Placental pericyte (primary cell): ENCODE results near the gene TTF2.

DNA sequence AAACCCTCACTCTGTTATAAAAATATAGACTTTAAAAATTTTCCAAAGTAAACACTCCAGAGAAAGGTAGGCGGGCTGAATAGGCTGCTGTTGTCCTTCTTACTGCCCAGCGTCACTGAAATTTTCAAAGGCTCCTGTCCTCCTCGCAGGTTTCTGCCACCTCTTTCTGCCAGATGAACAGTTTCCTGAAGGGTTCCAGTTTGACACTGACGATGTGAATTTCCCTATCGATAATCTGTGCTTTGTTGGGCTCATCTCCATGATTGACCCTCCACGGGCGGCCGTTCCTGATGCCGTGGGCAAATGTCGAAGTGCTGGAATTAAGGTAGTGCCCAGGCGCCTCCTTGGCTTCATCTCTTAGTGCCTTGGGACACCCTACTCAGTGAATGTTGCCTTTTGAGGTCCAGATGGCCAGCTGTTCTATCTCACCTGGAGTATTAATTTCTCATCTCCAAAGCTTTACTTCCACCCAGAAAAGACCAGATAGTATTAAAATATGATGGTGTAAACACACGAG lies 22.0 kb downstream of the ATP1A1 start:
- CAGE, long polyA plus RNA: no peak

DNA sequence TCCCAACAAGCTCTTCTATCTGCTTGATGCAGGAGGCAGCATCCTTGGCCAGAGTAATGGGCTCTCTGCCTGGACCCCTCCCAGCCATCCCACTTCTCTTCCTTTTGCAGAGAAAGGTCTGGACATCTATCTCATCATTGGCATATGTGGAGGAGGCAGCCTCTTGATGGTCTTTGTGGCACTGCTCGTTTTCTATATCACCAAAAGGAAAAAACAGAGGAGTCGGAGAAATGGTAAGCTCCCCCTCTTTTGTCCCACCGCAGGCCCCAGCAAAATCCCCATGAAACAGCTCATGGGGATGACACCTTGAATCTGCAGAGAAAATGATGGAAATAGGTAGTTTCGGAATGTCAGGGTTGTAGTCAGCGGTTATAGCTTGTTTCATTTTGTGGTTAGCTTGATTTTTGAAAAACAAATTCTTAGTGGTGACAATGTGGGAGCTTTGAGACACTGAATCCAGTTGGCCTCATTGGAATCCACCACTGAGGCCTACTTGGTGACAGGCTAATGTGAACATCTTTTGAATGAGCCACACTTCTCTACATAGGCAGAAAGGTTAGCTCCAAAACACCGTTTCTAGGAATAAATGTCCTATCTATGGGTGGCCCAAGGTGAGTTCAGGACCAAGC lies 10.3 kb downstream of the CD2 start:
- CAGE, long polyA plus RNA: no peak

GRCh38 chr1:116808377-116809326 lies 54.4 kb downstream of the CD2 start:
- CAGE, long polyA plus RNA: no peak

DNA sequence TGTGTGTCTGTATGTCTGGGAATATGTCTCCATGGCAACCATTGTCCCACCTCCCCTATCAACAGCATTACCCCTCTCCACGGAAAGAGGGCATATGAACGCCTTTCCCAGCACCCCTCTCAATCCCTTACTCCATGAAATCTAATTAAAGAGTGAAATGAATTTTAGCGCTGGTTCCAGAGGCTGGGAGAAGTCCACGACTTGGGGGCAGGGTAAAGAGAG lies 31.5 kb upstream of the PTGFRN start:
- CAGE, long polyA plus RNA: no peak

DNA sequence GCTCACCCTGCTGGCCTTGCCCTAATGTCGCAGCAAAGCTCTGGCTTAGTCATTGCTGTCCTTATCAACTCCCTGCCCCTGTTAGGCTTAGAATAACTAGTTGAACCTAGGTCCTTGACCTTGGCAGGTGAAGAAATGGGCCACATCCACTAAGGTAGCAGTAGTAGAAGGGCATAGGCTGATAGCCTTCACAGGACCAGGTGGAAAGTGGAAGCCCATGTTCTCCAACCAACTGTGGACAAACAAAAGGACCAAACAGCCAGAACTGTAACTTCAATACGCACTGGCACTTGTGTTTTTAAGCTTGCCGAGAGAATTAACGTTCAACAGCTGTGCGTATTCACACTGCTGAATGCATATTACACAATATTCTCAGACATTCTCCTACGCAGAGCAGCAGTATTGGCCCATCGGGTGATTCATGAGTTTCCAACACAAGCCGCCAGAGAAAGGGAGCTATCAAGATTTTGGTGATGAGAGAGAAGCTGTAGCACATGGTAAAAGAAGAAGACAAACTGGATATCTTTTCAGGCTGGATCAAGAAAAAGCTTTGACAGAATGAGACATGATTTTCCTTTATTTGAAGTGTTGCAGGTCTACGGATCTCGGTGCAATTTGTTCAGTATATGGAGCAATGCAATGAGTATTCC lies 27.6 kb upstream of the PTGFRN start:
- CAGE, long polyA plus RNA: no peak

DNA sequence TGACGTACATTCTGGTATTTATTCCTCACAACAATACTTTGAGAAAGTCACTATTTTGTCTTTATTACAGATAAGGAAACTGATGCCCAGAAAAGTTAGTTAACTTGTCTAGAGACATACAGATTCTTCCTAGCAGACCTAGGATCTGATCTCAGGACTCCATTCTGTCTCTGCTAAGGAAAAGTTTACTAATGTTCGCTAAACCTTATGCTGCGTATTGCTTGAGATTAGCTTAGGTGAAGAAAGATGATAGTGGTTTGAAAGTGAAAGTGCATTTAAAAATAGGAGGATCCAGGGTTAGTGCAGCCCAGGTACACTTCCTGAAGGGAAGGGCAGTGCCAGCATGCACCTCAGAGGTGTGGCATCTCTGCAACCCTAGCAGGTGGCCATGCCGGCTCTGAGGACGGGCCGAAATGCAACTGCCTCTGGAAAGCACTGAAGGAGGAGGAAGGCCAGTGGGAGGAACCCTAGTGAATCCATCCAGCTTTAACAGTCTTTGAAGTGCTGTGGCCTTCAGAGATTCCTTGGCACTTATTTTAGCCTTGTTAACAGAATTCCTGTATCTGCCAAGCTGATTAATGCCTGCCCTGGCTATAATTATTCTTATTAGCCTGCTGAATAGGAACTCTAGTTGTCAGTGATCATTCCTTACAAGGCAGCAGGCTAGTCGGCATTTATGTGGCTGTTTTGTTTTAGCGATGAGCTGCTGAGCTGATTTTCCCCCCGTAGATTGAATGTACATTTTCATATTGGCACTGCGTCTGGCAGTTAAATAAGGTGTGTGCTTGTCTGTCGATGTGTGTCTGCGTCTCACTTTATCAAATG lies 5.4 kb downstream of the PTGFRN start:
- CAGE, long polyA plus RNA: no peak

DNA sequence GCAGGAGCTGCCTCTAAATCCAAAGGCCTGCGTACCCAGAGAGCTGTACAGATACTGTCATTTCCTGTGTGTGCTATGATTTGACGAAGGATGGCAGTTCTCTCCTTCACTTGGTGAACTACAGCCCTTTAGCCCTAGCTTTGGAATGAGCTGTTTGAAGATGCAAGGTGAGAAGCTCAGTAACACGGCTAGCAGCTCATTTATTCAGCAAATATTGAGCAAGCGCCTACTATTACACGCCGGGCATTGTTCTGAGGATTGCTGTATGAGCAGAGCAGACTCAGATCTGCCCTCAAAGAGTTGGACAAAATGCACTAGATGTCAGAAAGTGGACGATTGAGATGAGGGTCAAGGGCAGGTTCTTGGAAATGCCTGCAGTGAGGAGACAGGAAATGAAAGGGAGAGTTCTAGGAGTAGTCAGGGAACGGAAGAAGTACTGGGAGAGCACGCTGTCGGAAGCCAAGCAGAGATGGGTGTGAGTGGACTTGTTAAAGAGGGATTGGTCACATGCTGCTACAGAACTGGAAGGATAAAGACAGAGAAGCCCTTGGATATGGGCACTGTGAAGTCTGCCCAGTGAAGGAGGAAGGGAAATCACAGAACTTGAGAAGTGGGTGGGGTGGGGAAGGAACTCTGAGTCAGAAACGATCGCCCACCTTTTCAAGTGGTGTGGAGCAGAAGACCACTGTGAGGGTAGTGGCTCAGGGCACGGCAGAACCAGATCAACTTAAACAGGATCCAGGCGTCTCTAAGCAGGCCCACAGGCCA lies 7.0 kb downstream of the PTGFRN start:
- CAGE, long polyA plus RNA: no peak

DNA sequence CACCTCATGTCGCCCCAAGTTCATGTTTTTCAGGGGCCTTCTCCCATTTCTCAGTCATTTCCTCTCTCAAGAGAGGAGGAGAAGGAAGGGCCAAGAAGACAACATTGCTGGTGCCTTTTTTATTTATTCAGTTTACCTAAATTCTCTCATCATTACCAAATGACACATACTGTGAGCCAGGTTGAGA lies 291 bp upstream of the CD101 start:
- CAGE, long polyA plus RNA: no peak

GRCh38 chr1:117060223-117060963 lies at the start of gene TTF2:
TSS of gene TTF2 (plus strand) at chr1:117060326.
- CAGE, long polyA plus RNA: no peak

DNA sequence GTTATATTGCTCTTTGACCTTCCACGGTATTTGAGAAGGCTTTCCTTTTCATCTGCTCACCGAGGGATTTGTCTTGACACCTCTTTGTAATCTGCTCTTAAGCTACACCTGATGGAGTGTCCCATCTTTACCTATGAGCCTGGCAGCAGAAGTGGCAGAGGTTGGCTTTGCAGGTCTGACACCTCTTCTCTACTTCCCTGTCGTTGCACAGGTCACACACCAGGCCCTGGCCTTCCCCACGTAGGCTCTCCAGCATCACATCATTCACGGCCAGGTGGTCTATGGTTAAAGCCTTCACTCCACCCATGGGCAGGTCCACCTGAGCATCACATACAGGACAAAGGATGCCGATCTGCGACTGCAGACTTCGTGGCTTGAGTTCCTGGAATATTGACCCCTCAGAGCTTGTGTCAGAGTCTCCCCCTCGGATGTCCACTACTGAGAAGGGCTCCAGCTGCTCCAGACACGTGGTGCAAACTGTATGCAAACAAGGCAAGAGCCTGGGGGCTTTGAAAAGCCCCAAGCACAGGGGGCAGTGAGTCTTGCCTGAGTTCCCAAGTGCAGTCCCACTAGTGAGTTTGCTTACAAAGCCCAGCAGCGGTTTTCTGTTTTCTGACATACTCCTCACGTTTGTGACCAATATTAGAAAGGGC lies 840 bp downstream of the TRIM45 start:
- CAGE, long polyA plus RNA: no peak

DNA sequence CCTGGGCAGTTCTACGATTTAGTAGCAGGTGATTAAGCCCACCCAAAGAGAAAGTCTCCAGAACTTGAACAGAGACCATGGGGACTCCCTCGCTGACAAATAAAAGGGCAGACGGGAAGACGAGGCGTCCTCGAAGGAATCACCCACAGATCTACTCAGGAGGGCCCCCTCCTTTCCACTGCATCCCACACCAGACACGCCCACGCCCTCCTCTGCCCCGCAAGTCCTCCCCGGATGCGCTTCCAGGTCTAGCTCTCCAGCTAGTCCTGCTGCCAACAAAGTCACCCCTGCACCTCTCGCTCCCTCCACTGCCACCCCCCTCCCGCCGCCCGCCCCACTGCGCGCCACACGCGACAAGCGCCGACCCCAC lies 328 bp downstream of the TRIM45 start:
- CAGE, long polyA plus RNA: no peak

GRCh38 chr1:117268669-117269557 lies 58.2 kb upstream of the VTCN1 start:
- CAGE, long polyA plus RNA: no peak

DNA sequence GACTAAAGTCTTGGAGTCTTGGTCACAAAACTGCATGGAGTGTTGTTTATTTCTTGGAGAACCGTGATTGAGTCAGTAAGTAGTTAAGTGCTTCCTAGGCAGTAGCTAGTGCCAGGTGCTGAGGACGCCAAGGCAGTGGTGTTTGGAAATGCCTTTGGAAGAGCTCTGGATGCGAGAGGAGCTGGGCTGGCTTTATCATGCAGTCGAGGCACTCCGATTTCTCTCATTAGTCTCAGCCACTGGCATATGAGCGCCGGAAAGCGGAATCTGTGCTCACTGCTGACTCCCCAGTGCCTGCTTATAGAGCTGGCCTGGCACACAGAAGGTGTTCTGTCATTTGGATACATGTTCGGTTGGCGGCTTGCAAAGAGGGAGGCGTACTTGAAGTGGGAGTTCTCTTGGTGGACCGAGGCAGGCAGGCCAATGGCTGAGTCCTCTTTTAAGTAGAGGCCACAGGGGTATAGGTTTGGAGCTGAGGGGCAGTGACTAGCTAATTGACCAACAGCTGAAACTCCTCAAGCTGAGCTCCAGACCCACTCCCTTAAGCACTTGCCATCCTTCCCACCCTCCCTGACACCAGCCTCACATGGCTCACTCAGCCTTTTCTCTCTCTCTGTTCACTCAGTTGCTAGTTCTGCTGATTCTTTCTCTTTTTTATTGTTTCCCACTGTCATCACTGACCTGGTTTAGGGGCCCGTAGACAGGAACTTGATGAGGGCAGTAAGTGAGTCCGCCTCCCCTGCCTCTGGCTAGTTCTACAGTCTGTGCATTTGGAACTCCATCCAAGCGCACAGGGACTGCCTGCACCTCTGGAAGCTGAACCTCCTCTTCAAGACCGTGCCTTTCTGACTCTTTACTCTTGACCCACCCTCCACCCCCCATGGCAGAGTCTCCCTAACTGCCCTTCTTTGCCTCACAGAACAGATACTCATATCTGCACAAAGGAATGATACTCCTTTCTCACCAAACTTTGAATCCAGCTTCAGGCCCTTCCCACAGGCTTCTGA lies 3.9 kb downstream of the TENT5C start:
- CAGE, long polyA plus RNA: no peak

GRCh38 chr1:117676028-117676455 lies 70.2 kb downstream of the TENT5C start:
- CAGE, long polyA plus RNA: no peak

DNA sequence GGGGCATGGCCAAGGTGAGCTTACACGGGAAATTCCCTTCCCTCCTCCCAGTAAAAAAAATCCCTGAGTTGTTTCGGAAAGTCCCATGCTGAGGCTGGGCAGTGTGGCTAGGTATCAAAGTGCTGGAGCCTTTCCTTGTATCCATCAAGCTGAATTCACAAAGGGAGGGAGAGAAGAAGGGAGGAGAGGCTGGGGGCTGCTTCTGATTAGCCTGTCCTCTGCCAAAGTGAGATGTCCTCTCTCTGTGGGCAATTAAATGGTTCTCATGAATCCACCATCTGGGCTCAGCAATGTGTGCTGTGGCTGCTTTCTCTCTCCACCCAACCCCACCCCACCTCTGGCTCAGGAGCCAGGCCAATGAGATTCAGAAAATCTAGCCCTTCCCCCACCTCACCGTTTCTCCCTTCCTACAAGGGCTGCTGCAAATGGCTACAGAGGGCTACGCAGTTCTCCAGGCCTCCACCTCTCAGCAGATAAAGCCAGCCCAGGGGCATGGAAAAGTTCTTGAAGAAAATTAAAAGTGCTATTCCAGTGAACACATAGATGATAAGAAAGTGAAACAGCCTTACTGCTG lies 154.6 kb downstream of the TENT5C start:
- CAGE, long polyA plus RNA: no peak

GRCh38 chr1:117820923-117821366 lies 108.5 kb downstream of the GDAP2 start:
- CAGE, long polyA plus RNA: no peak

DNA sequence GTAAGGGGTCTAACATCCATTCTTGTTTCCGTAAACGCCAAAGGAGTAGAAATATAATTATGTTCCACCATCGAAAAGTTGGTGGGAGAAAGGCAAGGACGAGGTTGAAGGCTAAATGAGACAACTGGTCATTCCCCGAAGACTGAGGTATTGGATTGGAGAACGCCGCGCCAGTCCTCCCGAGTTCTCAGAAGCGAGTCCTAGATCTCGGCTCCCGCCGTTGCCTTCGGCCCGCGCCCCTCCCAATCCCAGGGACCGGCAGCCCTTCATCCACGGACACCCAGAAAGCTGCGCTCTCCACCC lies 1.2 kb downstream of the TBX15 start:
- CAGE, long polyA plus RNA: no peak

- CAGE, long polyA plus RNA: no peak
Measured at GRCh38 chr1:118988524-118988748, 293 bp upstream of the TBX15 start.

DNA sequence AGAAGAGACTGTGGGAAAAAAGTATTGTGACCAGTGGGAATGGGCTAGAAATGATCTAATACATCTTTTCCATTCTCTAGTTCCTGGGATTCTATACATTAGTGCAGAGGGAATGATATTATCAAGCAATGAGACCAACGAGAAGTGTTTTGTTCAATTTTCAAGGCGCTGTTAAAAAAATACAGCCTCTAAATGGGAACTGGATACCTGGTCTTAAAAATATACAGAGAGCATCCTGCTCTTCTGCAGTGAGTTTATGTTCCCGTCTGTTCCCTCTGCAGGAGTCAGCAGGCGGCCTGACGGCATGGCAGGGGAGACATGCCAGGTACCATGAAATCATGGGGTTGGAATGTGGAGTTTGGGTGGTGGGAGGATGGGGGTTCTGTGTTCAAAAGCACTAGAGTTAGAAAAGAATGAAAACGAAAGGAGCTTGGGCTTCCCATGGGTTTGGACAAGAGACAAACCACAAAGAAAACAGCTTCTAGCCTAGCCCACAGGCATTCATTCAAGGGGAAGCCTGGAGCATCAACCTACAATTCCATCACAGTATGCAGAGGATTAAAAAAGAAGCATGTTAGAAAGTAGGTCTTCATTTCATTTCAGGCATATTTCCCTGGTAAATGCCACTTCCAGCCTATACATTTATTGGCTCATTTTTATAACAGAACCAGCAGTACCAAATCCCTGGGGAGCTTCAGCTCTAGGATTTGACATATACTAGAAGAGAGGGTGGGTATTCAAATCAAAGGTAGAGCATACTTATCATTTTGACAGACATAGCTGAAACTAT lies 59.9 kb downstream of the WARS2 start:
- CAGE, long polyA plus RNA: no peak

DNA sequence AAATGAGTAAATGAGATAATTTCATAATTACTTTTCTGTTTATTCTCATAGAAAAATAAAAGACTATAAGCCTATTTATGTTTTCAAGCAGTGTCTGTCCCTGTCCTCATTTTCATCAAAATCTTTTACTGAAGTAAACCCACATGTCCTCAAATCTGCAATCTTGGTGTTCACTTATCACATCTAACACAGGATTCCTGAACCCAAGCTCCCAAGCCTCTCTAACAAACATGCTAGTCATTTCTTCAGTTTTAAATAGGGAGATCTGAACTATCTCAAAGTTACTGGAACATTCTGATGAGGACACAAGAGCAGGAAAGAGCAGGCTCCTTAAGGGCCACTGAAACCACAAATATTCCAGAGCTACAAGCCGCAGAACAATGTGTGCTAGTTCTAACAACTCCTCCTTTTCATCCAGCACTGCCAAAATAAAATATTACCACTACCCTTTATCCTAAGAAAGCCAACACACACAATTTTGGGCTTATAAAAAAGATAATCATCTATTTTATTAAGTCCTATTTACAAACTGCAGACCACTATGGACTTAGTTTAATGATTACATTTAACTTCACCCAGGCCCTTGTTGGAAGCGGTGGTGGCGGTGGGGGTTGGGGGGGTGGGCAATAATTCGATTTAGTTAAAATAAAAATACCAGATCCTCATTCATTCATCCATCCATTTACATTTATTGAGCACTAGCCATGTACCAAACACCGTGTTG lies 38.8 kb downstream of the WARS2 start:
- CAGE, long polyA plus RNA: no peak